Progenitor cell of endocrine pancreas (in vitro differentiated cells): ENCODE data around the gene ADGRV1.

DNA sequence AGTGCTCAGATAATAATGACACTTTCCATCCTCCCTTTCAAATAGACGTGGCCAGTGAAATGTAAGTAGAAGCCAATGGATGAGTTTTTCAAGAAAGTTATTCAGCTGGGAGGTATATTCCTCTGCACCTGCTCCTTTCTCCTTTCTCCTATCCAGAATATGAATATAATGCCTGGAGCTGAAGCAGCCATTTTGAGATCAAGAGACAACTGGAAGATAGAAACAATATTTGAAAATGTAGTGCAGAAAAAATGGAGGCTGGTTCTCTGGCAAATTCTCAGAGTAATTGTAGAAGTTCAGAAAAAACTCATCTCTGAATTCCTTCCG, 262.0 kb upstream of the CCNH start:
- PRO-cap = no peak

DNA sequence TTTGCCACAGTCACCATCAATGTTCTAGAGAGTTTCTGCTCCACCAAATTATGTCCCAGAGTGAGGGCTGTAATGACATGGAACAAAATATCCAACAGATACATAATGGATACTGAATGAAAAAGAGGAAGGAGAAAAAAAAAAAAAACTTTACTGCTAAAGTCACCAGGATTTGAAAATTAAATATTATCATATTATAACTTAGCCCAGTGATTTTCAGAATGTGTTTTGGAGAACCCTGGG, 292.5 kb upstream of the TMEM161B start:
- PRO-cap = no peak

GRCh38 chr5:88659512-88660162, 223.3 kb downstream of the MEF2C start:
- PRO-cap = no peak

- PRO-cap = no peak
These were observed 217.2 kb downstream of the MEF2C start for GRCh38 chr5:88665694-88666365.

- PRO-cap = no peak
These were observed 57.8 kb downstream of the MEF2C start for GRCh38 chr5:88825261-88825549.

DNA sequence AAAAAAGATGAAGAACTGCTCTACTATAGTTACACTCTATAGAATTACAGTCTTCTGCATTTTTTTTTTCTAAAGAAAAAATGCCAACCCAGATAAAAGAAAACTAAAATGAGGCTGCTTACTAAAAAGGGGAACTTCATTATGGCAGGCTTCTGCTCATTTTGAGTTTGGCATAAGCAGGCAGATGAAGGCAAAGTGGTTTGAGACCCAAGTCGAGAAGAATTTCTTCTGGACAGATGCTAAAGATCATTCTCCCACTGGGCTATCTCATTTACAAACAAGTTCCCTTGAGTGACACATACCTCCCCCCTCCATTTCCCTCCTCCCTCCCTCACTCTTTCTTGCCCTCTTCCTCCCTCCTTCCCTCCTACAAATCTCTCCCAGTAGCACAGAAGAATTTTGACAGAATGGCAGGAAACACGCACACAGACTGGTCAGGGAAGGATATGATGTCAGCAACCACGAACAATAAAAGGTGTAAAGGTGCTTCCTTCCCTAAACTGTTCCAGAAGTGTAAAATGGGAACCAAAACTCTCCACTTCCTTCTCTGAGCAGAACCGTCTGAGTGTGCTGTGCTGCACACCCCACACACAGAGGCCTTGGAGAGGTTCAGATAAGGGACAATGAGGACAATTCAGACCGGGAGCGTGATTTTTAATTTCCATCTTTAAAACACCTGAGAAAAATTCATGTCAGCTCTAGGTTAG, 55.9 kb downstream of the MEF2C start:
- PRO-cap = no peak

DNA sequence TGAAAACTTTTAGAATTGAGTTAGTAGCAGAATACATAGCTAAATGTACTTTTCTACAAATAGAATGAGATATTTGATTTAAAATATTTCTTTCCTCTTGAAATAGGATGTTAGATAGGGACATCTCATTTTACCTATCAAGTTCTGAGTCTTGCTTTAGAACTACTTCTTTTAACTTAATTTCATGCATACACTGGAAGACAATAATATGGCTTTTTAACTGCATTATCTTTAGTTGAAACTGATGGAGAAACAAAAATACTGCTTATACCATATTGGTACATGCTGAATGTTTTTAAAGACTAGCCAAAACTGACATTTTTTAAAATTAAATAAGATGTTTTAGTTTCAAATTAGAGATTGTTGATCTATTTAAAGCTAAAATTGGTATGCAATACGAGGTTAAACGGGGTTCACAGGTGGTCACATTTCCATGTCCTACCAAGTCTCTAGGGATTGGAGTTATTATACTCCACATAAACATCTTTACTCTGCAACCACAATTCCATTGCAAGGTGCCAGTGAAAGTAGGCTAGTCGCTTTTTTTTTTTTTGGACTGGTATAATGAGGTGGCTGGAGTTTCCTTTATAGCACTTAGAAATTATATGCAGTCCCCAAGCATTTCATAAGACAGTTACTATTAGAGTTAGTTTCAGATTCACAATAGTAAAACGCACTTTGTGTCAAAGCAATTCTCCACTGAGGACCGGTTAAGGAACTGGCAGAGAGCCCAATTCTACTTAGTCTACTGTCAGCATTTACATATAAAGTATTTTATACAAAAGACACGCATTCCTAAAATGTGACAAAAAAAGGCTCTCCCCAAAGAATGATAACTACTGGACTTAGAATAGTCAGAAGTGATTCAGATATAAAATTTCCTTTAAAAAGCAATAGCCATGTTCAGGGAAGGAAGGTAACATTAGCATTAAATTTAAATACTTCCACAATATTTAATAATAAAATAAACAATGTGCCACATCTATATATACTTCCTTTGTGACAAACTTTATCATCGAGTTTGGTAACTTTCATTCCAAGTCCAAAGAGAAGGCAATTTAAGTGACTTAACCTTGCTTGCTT, 1.5 kb downstream of the MEF2C start:
- PRO-cap = no peak

- PRO-cap = no peak
These were observed 6.8 kb upstream of the MEF2C start for GRCh38 chr5:88889625-88890269.

DNA sequence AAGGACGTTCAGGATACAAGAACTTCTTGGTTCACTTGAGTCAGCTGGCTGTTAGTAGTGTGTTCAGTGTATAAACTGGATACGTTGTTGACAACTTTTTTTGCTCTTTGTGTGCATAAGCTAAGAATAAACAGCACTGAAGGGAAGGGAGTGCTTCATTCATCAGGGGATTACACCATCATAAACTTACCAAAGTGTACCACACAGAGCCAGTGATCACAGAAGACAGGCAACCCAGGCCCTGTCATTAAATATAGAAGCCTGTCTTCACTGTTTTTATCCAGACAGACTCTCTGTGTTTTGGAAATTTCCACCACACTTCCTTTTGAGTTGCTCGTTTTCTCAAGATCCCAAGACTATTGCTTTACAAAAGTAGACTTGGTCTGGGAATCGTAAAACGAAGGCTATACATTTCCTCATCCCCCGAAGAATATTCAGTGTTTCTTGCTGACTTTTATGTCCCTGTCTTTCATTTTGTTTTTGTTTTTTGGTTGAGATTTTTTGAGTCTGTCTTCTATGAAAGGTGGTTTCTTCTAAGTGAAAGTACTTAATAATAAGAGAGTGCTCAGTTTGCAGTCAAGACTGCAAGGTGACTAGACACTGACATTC, 55.6 kb upstream of the MEF2C start:
- PRO-cap = no peak

- PRO-cap = no peak
These were observed 505.7 kb upstream of the MEF2C start for GRCh38 chr5:89388683-89389088.

- PRO-cap = no peak
These were observed 1.5 kb downstream of the MBLAC2 start for GRCh38 chr5:90472891-90473715.

DNA sequence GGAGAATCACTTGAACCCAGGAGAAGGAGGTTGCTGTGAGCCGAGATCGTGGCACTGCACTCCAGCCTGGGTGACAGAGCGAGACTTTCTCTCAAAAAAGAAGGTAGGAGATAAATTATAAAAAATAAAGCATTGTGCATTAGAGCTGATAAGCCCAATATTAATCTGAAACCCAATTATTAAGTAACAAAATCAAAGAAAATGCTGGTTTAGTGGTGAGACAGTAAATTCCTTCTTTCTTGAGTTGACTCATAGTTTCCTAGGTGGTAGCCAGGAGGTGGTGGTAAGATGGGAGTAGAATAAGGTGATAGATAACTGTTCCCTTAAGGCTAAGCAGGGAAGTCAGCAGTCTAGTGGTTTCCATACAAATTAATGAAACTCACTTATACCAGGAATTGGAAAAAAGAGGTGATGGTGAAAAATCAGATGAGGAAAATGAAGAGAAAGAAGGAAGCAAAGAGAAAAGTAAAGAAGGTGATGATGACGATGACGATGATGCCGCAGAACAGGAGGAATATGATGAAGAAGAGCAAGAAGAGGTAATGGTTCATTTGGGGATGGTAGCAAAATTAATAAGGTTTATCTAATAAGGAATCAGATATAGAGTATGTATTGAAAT, 23.1 kb downstream of the LYSMD3 start:
- PRO-cap = no peak

DNA sequence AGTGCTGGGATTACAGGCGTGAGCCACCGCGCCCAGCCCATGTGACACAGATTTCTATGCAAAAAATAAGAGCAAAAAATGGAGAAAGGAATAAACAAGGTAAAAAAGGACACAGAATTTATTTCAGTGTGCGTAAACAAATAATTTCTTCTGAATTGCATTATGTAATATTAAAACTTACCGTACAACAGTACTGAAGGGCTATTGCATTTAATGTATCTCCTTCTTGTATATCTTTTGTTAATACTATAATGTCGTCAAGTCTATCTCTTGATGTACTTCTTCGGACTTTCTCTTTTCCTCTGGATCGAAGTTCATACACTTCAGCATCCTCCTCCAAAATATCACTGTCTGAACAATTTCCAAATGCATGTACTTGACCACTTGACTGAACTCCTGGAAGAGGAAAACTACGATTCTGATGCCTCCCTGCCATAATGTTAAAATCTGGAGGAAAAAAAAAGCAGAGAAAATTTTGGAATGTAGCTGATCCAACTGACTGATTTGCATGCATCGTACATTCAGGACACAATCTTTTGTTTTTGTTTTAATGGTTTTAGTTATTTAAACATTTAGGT, 4.4 kb downstream of the LYSMD3 start:
- PRO-cap = no peak

DNA sequence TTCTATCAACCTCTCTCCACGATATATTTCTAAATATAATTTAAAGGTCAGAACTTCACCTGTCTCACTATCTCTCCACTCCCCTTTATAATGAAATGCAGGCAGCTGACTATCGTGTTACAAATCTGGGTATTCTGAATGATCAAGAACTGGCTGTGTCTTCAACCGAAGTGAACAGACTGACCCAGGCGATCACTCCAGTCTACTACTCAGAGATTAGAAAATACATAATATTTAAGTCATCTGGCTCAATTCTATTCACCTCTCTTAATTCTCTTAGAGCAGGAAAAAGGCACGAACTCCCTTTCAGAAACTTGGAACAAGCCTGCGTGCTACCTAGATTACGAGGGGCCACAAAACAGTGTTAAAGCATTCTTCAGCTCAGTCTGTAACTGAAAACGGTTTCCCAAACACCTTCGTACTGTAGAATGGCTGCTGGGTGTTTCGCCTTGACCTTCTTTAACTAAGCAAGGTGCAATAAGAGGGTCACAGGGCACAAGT, 896 bp downstream of the LYSMD3 start:
- PRO-cap = no peak

GRCh38 chr5:90558307-90559491, at the start of gene ADGRV1:
Gene ADGRV1, plus strand, starts transcription at chr5:90558797.
- PRO-cap = bidirectional peak, plus-strand start at chr5:90558800, minus-strand start at chr5:90558494; bidirectional peak, plus-strand start at chr5:90559091, minus-strand start at chr5:90559085; unidirectional peak, minus-strand start at chr5:90559209

- PRO-cap = no peak
These were observed 85.5 kb downstream of the ADGRV1 start for GRCh38 chr5:90643980-90644694.

DNA sequence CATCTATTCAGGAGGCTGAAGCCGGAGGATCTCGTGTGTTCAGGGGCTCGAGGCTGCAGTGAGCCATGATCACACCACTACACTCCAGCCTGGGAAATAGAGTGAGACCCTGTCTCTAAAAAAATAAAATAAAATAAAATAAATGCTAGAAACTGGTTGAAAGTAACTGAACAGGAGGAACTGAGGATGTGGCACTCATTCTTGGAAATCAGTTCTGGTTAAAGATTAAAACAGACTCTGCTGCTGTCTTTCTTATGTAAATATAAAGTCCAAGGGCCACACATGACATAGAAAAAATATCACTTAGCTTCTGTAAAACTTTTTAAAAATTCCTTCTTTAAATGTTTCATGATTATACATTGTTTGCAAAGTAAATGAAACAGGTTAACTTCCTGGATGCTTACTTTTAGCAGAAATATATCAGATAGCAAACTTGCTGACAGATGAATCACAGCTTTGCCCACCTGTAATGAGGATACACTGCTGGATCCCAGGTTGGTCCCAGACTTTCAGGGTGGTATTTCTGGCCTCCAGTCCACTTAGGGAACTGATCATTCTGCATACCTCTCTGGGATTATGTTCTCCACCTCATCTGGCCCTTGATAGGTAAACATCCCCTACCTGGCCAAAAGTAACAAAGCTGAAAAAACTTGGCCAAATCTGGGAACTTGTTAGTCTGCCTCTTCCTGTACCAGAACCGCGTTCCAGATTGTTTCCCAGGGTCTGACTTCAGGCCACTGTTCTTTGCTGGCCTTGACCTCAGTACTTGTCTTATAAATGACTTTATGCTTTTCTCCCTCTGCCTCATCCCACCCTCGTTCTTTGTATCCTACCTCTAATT, 340.5 kb downstream of the ADGRV1 start:
- PRO-cap = no peak

GRCh38 chr5:90911114-90911425, 352.5 kb downstream of the ADGRV1 start:
- PRO-cap = no peak

- PRO-cap = no peak
These were observed 356.6 kb downstream of the ADGRV1 start for GRCh38 chr5:90915255-90915527.

DNA sequence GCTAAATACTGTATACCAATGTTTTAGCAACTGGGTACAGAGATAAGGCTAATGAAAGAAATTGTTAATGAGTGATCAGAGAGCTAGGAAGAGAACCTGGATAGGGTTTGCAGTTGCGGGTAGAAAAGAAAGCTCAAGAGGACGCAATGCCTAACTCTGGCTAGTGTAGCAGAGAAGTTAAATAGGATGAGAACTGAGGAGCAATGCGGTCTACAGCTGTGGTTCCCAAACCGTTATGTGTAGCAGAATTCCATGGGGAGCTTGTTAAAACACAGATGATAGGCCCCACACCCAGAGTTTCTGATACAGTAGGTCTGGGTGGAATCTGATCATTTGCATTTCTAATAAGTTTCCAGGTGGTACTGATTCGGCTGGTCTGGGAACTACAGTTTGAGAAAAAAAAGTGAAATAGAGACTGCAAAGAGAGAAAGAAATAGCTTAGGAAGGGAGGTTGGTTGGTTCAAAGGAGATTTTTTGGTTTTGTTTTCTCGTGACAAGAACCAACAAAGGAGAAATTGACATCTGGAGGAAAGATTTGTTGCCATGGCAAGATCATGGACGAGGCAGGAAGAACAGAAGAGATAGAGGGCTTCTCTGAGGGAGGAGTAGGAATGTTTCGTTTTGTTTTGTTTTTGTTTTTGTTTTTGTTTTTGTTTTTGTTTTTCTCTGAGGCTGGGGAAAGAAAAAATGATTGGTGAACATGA, 276.2 kb downstream of the ARRDC3 start:
- PRO-cap = no peak